ReNcell CX (cell line): ENCODE measurements around the gene PLA2G5.

GRCh38 chr1:19977923-19978195 is 1.6 kb downstream of the PLA2G2A start:
- PRO-cap, result no peak

DNA sequence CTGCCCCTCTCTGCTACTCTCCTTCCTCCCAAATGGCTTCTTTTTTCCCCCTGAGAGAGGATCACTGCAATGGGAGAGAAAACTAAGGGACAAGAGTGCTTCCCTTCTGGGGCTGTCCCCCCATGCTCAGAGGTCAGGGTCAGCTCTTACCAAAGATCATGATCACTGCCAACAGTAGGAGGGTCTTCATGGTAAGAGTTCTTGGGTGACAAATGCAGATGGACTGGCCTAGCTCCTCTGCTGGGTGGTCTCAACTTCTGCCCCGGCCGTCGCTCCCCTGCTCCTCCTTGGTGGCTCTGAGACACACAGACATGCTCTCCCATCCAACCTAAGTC is 867 bp downstream of the PLA2G2A start:
- PRO-cap, result no peak

DNA sequence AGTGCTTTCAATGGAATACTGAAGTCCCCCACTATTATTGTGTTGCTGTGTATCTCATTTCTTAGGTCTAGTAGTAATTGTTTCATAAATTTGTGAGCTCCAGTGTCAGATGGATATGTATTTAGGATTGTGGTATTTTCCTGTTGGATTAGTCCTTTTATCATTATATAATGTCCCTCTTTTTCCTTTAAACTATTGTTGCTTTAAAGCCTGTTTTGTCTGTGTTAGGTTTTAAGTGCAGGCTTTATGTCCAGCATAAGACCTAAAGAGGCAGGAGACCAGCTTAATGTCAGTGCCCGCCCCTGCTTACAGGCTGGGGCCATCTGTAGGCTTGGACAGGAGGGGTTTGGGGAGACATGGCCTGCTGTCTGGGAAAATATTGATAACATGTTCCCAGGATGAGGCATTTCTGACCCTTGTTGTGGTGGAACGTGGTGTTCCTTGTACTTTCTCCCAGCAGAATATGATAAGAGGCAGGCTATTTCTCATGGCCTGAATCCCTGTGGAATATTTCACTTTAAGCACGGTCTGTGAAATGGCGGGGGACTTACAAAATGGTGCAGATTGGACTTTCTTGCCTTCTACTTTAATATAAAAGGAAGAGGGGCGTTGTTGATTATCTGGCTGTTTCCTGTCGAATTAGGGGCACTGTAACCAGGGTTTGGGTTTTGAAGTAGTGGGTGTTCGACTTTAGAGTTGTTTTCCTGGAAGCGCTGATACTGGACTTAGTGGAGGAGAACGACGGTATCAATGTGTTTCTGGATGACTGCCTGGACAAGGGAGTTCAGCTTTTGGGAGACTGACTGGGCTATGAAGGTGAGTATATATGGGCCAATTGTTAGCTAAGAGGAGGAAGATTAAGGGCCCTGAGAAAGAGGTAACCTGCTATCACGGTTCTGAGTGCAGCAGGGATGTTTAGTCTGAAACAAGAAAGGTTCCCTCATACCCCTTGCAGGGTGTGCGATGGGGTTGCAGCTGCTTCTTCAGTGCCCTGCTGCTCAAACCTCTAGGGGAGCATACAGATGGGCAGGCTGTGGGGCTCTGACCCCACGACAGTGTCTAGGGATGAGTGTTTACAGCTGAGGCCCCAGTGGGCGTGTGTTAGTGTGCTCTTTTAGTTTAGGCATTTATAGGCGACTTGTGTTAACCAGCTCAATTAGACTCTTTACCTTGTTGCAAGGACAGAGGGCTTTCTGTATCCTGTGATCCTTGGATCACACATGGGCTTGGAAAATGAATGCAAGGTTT is 41.7 kb upstream of the PLA2G5 start:
- PRO-cap, result no peak

GRCh38 chr1:20034973-20035618 is 34.9 kb upstream of the PLA2G5 start:
- PRO-cap, result no peak

- PRO-cap, result no peak
These were observed at the start of gene PLA2G5 for GRCh38 chr1:20069895-20070608. Gene PLA2G5, plus strand, starts transcription at chr1:20070194.

DNA sequence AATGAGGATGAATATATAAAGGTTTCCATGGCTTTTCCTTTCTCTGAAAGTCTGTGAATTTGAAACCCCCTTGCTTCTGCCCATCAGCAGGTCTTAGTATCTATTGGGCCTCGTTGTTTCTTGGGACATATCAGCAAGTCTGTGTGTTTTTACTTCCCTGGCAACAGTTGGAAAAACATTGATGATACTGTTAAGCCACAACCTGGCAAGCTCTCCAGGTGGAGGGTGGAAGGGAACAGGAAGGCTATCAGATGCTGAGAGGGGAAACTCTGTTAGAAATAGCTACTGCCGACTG is 4.7 kb upstream of the PLA2G2D start:
- PRO-cap, result no peak

DNA sequence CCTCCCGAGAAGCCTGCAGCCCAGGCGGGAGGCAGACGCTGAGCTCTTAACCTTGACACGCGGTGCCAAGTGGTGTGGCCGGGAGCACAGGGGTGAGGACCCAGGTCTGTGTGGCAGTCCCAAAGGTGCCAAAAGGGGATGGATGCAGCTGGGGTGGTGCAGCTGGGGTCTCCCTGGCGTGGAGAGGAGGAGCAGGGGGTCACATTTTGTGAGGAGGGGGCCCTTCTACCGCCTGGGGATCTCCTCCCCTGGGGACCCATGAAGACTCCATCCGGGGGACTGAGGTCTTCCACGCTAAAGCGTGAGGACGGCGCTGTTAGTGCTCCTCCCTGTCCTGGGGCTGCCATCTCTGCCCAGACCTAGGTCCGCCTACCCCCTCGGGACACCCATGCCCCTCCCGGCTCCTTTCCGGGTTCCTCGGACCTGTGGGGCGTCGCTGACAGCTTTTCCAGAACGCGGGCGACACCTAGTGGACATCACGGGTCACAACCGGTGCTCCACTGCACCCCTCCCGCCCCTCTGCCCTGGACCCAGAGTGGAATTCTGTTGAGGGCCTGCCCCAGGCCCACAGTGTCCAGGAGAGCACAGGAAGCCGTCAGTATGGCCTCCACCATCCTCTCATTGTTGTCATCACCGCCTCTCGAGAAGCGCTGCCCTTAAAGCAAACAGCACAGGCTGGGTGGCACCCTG is 13.1 kb downstream of the PLA2G2F start:
- PRO-cap, result no peak

DNA sequence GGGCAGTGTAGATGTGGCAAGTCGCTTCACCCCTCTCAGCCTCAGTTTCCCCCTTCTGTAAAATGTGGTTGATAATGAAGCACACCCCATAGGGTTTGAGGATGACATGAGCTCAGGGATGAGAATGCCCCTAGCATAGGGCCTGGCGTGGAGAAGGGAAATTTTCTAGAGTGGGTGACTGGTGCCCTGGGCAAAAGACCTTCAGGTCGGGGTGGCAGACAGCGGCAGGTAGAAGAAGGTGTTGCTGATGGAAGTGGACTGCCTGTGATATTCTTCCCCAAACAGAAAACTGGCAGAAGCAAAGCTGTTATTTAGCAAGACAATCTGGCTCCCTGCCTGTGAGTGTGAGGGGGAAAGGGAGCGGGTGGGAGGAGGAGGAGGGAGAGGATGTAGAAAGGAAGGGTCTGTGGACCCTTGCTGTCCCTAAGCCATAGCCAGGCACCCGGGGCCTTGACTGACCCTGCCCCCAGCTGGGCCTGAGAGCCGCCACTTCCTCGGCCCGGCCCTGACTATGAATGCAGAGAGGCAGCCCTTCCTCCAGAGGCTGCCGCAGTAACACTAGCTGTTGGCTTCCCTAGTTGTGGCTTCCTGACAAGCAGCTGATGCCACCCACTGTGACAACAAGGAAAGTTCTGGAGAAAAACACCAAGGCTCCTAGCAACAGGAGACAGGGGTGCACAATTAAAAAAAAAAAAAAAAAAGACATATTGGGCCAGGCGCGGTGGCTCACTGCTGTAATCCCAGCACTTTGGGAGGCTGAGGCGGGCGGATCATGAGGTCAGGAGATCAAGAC is 13.8 kb downstream of the PLA2G2F start:
- PRO-cap, result no peak

- PRO-cap, result no peak
These were observed 7.2 kb upstream of the UBXN10 start for GRCh38 chr1:20178545-20179332.

DNA sequence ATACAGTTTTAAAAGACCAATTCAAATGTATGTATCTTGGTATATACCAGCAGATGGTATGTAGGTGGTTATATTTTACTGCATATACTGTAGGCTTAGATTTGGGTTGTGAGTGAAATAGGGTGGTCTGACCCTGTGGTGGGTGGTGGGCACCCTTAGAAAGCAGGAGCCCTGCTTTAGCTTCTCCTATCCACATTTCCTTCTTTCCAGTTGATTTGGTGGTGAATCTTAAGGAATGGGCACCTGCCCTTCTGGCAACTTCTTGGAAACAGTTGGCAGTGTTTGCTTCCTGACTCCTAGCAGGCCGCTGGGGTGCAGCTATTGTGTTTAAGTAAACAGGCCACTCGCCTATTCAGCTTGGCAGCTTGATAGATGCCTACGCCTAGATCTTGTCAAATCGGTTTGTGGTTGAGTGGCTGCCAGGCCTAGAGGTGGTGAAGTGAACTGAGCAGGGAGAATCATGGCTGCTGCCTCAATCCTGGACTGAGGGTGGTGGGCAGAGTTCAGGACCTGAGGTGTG is 678 bp upstream of the PLA2G2C start:
- PRO-cap, result no peak

GRCh38 chr1:20192299-20192936 is 6.1 kb upstream of the PLA2G2C start:
- PRO-cap, result no peak

GRCh38 chr1:20484007-20484157 is 2.1 kb downstream of the CAMK2N1 start:
- PRO-cap, result no peak

- PRO-cap, result no peak
These were observed 1.6 kb downstream of the CAMK2N1 start for GRCh38 chr1:20484158-20484962.

DNA sequence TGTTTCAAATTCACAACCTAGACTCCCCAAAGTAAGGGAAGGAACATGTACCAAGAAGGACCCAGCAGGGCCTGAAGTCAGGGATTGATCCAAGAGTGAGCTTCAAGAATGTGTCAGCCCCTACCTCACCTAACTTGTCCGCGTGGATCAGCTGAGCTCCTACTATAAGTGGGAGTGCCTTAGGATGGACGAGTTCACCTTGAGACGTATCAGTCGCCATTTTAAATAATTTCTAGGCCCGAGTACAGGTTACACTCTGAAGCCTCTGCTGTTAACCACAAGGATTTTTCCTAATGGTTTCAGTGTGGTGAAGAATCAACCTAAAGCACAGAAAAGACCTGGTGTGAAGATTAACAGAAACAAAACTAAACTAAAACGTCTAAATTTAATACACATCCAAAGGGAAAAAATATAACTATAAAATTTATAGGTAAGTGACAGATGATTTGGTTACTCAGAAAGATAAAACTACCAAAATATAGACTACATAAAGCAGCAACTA is 6.8 kb downstream of the HP1BP3 start:
- PRO-cap, result no peak

- PRO-cap, result bidirectional peak, plus-strand start at chr1:20786456, minus-strand start at chr1:20786218; bidirectional peak, plus-strand start at chr1:20786931, minus-strand start at chr1:20786660
These were observed 847 bp downstream of the HP1BP3 start for GRCh38 chr1:20785853-20787067.

GRCh38 chr1:20862063-20862526 is 75.0 kb upstream of the HP1BP3 start:
- PRO-cap, result no peak

DNA sequence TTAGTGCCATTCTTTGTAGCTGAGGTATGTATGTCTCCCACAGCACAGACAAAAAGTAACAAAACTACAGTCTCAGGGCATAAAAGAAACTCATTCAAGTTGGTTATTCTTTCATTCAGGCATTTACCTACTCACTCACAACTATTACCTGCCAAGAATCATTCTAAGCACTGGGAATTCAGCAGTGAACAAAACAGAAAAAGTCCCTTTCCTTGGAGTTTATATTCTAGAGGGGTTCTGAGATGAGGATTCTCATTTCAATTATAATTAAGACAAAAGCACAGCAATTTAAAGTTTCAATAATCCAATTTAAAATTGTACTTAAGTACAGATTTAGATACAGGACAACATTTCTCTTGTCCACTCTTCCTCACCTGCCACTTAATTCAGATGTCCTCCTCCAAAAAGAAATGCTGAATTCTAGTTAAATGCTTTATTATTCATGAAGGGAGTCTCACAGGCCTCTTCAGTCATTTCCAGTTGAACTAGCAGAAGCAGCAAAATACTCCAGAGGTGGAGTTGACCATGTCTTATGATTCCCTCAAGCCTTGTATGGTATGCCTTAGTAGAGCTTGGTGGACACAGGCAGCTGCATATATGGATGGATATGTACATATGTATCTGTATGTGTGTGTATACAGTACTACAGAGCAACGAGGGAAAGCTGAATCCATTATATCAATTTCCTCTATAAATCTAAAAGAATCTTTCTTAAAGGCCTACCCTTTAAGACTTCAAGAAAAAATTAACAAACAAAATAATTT is 83.4 kb upstream of the HP1BP3 start:
- PRO-cap, result no peak

DNA sequence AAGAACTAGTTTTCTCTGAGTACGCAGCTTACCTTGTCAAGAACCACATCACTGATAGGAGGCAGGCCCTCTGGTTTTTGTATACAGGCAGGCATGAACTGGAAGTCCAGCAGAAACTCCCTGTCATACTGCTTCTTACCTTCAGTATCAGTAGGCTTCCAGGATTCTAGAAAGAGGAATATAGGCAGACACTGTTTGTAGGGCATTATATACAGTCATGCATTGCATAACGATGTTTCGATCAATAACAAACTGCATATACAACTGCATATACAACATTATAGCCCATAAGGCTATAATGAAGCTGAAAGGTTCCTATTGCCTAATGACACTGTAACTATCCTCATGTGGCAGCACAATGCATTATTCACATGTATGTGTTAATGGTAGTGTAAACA is 108.2 kb upstream of the HP1BP3 start:
- PRO-cap, result no peak

DNA sequence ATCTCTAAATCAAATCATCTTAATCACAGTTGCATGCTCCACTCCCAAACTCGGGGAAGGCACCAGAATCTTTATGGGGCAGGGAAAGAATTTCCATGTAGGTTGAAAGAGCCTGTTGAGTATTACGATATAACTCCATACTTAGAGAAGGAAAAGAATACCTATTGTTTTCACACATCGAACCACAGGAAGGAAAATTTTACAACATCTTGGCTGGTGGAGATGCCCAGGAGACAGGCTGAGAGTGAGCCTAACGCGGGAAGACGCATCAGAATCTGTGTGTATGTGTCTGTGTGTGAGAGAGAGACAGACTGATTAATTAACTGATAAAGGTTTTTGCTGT is 15.4 kb downstream of the ECE1 start:
- PRO-cap, result no peak

DNA sequence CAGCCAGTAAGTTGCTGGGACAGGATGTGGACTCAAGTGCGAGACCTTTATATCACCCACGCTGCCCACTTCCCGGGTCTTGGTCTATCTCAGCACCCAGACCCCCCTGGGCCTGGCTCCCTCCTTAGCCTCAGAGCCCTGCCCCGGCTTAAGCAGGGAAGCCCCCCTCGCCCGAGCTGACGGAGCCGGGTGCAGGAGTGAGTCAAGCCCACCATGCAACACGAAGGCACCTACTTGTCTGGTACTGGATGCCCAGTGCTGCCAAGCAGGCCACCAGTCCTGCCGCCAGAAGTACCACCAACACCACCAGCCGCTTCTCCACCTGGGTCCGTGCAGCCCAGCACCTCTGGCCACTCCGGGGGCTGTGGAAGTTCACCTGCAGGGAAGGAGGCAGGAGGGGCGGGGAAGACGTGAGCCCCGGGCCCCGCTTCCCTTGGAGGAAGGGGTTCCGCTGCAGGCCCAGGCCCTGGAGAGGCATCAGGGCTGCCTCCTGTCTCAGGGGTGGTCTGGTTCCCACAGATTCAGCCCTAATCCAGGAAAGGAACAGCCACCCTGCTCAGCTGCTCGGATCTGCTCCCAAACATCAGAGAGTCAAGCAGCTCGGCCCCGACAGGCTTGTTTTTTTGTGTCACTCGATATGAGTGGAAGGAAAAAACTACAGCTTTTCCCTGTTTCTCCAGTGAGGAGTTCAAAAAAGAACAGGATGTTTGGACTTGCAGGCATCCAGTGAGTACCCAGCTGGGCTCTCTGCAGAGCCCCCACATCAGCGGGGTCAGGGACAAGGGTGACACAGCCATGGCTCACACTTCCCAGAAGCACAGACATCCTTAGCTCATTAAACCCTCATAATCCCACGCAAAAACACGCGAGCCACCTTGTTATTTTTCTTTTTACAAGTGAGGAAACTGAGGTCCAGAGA is 11.0 kb downstream of the ECE1 start:
- PRO-cap, result no peak